ENCODE data around the gene ETV4.

DNA sequence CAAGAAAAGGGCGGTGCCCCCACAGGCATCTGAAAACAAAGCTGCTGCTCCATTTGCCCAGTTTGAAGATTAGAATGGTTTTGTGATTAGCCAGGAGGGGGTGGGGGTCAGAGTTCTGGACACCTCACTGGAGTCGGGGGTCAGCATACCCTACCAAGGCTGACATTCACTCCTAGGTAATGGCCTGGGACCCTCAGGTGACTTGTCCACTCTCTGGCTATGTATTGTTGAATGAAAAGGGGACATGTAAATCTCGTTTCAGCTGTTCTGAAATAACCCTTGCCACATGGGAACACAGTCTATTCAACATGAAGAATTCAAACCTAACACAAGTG lies 16.8 kb upstream of the NAGLU start:
- PRO-cap = no peak
- RAMPAGE, long total RNA, 5 experiments = no peak in any of the 5 experiments
- RRBS = no CpG with 5 or more reads among the region's 3 CpGs

DNA sequence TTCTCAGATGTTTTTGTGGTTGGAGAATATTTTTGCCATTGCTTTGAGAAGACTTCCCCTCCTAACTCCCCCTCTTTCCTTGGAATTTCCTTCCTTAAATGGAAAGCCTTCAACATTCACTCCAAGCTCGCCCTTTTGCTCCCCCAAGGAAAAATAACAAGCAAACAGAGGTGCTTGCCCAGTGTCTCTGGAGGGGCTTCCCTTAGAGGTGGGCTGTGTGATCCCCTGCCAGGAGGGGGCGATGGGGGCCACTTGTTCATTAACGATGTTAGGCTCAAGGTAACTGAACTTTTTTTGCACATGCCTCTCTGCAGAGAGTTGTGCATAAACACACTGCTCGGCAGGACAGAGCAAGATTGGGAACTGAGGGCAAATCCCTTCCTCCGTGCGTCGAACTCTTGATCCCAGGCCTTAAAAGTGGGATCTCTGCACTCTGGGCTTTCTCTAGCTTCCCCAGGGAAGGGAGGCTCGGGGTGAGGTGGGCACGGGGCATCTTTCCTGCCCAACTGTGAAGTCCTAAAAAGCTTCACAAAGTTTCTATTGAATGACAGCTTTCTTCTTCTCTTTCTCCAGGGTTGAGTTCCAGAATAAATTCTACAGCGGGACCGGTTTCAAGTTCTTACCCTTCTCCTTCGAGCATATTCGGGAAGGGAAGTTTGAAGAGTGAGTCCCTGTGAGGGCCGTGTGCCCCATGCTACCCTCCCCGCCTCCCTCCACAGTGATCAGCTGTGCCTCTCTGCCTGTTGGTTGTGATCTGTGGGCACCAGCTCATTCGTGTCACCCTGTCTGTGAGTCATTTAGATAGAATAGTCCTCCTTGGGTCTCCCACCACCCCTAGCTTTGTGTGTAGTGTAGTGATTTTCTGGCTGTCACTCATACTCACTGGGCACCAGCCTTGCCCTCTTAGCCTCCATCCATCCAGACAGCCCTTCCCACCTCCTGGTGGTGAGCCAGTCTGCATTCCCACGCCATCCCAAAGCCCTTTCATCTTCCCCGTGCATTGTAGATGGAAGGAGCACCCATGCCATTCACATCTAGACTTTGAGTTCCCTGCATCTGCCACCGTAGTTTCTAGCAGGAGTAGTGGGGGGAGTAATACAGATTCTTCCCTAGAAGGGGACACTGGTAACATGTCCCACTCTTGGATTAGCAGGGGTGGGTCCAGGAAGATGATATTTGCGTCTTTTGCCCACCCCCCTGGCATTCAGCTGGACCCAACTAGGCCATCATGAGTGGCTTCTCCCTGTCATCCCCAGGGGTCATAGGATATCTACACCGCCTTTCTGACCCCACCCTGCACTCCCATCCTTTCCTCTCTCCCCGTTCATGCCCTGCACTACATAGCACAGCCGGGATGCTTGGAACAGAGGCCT lies 15.1 kb upstream of the NAGLU start:
- PRO-cap = no peak
- RAMPAGE, long total RNA, 5 experiments = no peak in any of the 5 experiments
- RRBS = no CpG with 5 or more reads among the region's 23 CpGs

GRCh38 chr17:42526080-42526558 lies 9.9 kb upstream of the NAGLU start:
- PRO-cap = no peak
- RAMPAGE, long total RNA, 5 experiments = no peak in any of the 5 experiments
- RRBS = no CpG with 5 or more reads among the region's 8 CpGs

DNA sequence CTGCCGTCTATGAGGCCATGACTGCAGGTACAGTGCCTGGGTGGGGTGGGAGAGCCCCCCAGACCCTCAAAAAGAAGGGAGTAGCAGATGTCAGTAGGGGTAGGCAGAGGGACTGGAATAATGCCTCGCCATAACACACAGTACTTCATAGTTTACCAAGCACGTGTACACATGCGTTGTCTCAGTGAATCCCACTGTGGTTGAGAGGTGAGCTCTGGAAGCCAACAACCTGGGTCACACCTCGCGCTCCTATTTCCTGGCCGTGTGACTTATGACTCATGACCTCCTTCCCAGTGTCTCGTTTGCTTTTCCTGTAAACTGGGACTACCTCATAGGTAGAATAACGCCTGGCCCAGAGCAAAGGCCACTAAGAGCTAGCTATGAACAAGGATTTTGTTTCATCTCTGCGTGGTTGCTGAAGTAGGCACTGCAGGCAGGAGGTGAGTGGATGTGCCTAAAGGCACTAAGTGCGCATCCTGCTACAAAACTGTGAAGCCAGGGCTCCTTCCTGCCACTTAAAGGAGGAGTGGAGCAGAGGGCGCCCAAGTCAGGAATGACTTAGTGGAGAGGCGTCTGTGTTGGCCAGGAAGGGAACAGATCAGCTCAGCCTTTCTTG lies 5.2 kb downstream of the NAGLU start:
- PRO-cap = bidirectional peak, plus-strand start at position 338 of the sequence, minus-strand start at position 266 of the sequence
- RAMPAGE, long total RNA, 5 experiments = no peak in any of the 5 experiments
- RRBS = no CpG with 5 or more reads among the region's 13 CpGs

DNA sequence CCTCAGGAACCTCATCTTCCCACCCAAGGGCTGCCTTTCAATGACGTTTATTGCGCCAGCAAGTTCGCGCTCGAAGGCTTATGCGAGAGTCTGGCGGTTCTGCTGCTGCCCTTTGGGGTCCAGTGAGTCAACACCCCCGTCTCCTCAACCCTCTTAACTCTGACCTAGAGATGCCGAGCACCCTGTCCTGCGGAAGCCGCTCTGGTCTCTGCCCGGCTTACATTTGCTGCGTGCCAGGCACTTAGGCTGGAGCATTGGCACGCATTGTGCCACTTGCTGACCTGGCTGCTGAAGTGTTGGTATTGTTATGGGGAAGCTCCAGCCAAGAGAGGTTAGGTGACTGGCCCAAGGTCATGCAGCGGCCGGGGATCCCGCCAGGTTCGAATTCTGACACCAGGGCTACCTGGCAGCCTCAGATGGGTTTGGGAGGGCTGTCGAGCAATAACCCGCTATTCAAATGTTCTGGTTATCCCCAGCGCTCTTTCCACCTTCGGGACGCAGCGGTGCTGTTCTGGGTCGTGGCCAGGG lies 5.1 kb upstream of the HSD17B1 start:
- PRO-cap = no peak
- RAMPAGE, long total RNA, 5 experiments = no peak in any of the 5 experiments
- RRBS = no CpG with 5 or more reads among the region's 25 CpGs

DNA sequence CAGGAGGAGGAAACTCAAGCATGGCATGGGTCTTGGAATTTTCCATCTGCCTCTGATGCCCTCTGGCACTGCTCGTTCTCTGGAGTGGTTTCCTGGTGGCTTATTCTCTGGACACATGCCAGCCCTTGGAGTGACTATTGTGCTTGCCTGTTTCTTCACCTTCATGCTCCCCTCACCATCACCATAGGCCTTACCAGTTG lies 1.6 kb downstream of the COASY start:
- PRO-cap = no peak
- RAMPAGE, long total RNA, 5 experiments = no peak in any of the 5 experiments
- RRBS = no CpG with 5 or more reads among the region's 1 CpG

GRCh38 chr17:42573769-42574294 lies 3.7 kb downstream of the PSMC3IP start:
- PRO-cap = no peak
- RAMPAGE, long total RNA, 5 experiments = no peak in any of the 5 experiments
- RRBS = no CpG with 5 or more reads among the region's 8 CpGs

GRCh38 chr17:42632842-42633586 lies 23.5 kb downstream of the TUBG1 start:
- PRO-cap = unidirectional peak, plus-strand start at chr17:42633079; unidirectional peak, plus-strand start at chr17:42633148; unidirectional peak, plus-strand start at chr17:42633241
- RAMPAGE, long total RNA, 5 experiments = start-site peak on the plus strand in 4 of 5 experiments, at chr17:42633169-42633311 at its widest, 60 to 135 reads per replicate
- RRBS = no CpG with 5 or more reads among the region's 12 CpGs

DNA sequence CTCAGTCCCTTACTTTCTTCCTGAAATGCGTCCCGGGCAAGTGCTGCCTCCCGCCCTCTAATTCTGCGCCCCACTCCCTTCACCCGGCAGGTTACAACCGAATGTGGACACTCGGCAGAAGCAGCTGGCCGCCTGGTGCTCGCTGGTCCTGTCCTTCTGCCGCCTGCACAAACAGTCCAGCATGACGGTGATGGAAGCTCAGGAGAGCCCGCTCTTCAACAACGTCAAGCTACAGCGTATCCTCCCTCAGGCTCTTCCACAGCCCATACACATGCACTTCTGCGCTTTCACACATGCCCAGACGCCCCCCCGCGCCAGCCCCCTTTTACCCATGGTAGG lies 363 bp downstream of the VPS25 start:
- PRO-cap = unidirectional peak, minus-strand start at position 158 of the sequence
- RAMPAGE, long total RNA, 5 experiments = start-site peak on the plus strand in 2 of 5 experiments, centred at positions 165 to 206 of the sequence, 10 to 25 reads per replicate
- RRBS = 2% methylated on average over 5 of the region's 18 CpGs

- PRO-cap = no peak
- RAMPAGE, long total RNA, 5 experiments = no peak in any of the 5 experiments
- RRBS = 42% methylated on average over 12 of the region's 24 CpGs
Observed at GRCh38 chr17:42783875-42784392, 3.5 kb downstream of the WNK4 start.

DNA sequence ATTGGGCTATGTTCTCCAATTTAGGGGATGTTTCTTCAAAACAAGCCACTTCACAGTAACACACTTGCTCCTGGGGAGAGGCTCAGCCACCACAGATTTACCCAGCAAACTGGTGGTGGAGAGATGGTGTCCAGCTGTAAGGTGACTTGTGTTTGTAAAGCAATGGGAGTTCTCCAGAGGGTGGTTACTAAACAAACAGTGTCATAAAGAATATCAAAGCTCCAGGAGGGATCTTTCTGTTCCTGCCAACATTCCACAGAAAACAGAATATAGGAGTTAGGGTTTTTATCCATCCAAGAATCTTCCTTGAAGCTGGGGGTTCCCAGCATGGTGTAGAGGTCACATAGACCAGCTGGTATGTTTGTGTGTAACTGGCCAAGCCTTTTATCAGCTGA lies 4.3 kb downstream of the CNTD1 start:
- PRO-cap = no peak
- RAMPAGE, long total RNA, 5 experiments = no peak in any of the 5 experiments

- PRO-cap = no peak
- RAMPAGE, long total RNA, 5 experiments = no peak in any of the 5 experiments
- RRBS = no CpG with 5 or more reads among the region's 15 CpGs
Observed at GRCh38 chr17:42846026-42847226, 2.0 kb downstream of the AOC2 start.

DNA sequence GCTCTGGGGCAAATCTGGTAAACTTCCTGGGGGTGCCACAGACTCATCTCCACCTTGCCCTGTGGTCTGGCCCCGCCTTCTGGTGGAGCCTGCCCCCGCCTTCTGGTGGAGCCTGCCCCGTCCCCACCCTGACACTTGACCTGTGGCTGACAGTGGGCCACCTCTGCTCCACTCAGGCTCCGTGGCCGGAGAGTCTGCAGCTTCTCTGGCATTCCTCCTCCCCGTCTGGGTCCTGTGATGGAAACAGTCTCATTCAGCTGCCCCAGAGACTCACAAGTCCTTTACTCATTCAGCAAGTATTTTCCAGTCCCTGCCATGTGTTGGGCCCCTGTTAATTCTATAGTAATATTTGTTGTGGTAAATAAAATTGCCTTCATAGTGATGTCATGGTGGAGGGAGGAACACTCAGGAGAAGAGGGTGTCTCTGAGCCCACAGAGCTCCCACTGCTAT lies 21.0 kb upstream of the G6PC1 start:
- PRO-cap = no peak
- RAMPAGE, long total RNA, 5 experiments = no peak in any of the 5 experiments
- RRBS = no CpG with 5 or more reads among the region's 6 CpGs

GRCh38 chr17:42999081-42999478 lies 861 bp downstream of the RPL27 start:
- PRO-cap = no peak
- RAMPAGE, long total RNA, 5 experiments = no peak in any of the 5 experiments
- RRBS = no CpG with 5 or more reads among the region's 8 CpGs

- PRO-cap = unidirectional peak, plus-strand start at chr17:43021315
- RAMPAGE, long total RNA, 5 experiments = no peak in any of the 5 experiments
- RRBS = no CpG with 5 or more reads among the region's 23 CpGs
Observed at GRCh38 chr17:43020967-43021515, 1.1 kb downstream of the VAT1 start.

DNA sequence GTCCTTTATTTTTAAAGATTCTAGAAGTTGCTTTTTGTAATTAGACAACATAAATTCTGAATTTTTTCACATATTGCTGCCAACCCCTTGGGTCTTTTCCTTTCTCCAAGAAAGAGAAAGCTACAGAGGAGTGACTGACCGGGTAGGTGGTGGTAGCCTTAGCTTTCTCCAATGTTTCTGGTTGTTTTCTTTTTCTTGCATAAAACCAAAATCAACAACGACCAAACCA lies 993 bp downstream of the BRCA1 start:
- PRO-cap = no peak
- RAMPAGE, long total RNA, 5 experiments = no peak in any of the 5 experiments
- RRBS = no CpG with 5 or more reads among the region's 2 CpGs

- PRO-cap = no peak
- RAMPAGE, long total RNA, 5 experiments = no peak in any of the 5 experiments
- RRBS = no CpG with 5 or more reads among the region's 7 CpGs
Observed at GRCh38 chr17:43456587-43457457, 27.0 kb upstream of the DHX8 start.

GRCh38 chr17:43546228-43546781 lies at the start of gene ETV4:
Gene ETV4 (minus strand): TSS chr17:43546340.
- PRO-cap = unidirectional peak, minus-strand start at chr17:43546382
- RAMPAGE, long total RNA, 5 experiments = no peak in any of the 5 experiments
- RRBS = 2% methylated on average over 21 of the region's 48 CpGs

DNA sequence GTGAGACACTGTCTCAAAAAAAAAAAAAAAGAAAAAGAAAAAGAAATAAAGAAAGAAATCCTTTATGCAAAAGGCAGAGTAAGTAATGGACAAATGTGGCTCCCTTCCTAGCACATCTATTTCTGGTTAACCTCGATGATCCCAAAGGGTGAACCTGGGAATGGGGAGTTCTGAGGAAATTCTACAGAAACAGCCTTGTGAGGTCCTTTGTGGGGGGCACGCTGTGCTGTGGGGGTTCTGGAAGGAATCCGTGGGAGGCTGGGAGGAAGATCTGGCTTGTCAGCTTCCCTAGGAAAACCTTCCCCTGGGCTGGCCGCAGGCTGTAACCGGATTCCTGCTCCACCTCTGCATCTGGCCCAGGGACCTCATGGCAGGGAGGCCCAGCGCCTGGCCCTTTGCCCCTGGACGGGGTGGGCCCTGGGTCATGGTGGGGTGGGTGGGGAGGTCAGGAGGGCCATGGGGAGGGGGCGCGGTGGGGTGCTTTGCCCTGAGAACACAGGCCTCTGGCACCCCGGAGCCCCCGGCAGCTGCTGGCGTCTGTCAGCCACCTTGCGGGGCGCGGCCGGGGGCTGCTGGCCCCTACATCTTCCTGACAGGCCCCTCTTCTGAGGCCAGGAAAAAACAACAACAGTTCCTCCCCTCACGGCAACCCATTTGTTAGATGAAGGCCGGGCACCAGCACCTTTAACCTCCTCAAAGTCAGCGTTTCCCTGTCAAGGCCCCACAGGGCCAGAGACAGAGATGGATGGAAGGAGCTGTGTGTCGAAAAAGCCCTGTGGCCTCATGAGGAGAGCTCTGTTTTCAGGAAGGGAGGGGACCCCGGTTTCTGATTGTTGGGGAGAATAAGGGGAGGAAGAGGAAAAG lies 3.4 kb upstream of the MEOX1 start:
- PRO-cap = no peak
- RAMPAGE, long total RNA, 5 experiments = no peak in any of the 5 experiments
- RRBS = 44% methylated on average over 8 of the region's 21 CpGs

- PRO-cap = no peak
- RAMPAGE, long total RNA, 5 experiments = no peak in any of the 5 experiments
- RRBS = 2% methylated on average over 21 of the region's 53 CpGs
Observed at GRCh38 chr17:43713517-43714177, 44.9 kb downstream of the SOST start.